SK-N-SH (cell line): ENCODE results near the genes STK32B and SORCS2.

GRCh38 chr4:4865992-4866606, 6.6 kb downstream of the MSX1 start:
- RRBS, result no CpG with 5 or more reads among the region's 35 CpGs
CAGE:
- cytosol, long polyA plus RNA, result no peak
- long polyA plus RNA, result no peak
- nucleus, long polyA plus RNA, result no peak

GRCh38 chr4:5051080-5051957, at the start of gene STK32B:
TSS of gene STK32B (plus strand) at chr4:5051480.
- RRBS, result no CpG with 5 or more reads among the region's 91 CpGs
CAGE:
- cytosol, long polyA plus RNA, result no peak
- long polyA plus RNA, result no peak
- nucleus, long polyA plus RNA, result no peak

- RRBS, result no CpG with 5 or more reads among the region's 11 CpGs
CAGE:
- cytosol, long polyA plus RNA, result no peak
- long polyA plus RNA, result no peak
- nucleus, long polyA plus RNA, result no peak
Observed at GRCh38 chr4:5485168-5485780, 223.1 kb downstream of the EVC2 start.

DNA sequence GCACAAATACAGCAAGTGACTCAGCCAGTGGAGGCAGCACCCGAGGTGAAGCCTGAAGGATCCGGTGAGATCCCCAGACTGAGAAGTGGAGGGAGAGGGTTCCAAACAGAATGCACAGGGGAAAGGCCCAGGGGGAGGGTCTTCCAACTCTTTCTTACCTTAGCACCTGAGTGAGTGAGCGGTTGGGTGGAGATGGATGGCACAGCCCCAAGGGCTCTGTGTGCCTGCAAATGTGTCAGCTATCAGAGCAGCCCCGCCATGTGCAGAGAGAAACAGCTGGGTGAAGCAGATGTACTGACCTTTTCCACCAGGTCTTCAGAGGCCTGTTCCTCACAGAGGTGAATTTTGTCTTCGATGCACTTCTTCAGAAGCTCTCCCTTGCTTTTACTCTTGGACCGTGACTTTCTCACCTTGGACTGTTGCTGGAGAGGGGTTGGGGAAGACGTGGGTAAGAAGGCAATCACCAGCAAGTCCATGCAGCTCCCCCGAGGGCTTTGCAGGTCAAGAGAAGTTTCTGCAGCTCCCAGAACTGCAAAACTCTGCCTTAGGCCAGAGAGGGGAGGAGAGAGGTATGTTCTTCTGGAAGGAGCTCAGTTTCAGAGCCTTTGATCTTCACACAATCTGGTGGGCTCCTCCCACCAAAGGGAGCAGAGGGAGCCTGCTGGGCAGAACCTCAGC, 93.1 kb downstream of the EVC2 start:
- RRBS, result no CpG with 5 or more reads among the region's 8 CpGs
CAGE:
- cytosol, long polyA plus RNA, result no peak
- long polyA plus RNA, result no peak
- nucleus, long polyA plus RNA, result no peak

- RRBS, result no CpG with 5 or more reads among the region's 22 CpGs
CAGE:
- cytosol, long polyA plus RNA, result no peak
- long polyA plus RNA, result no peak
- nucleus, long polyA plus RNA, result no peak
Observed at GRCh38 chr4:5796787-5797367, 85.9 kb downstream of the EVC start.

DNA sequence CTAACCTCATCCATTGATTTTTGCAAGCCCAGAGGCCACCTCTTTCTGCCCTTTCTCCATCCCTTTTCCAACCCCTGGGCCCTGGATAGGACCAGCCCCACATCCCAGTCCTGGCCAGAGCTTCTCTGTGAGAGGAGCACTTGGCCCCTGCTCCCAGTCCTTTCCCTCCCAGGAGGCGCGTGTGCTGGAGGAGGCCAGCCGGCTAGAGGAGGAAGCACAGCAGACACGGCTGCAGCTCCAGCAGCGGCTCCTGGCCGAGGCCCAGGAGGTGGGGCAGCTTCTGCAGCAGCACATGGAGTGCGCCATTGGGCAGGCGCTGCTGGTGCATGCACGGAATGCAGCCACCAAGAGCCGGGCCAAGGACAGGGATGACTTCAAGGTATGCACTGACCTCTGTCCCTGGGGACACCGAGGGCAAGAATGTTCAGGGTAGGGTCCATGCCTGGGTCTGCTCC, 87.4 kb downstream of the EVC start:
- RRBS, result no CpG with 5 or more reads among the region's 11 CpGs
CAGE:
- cytosol, long polyA plus RNA, result no peak
- long polyA plus RNA, result no peak
- nucleus, long polyA plus RNA, result no peak

- RRBS, result no CpG with 5 or more reads among the region's 22 CpGs
CAGE:
- cytosol, long polyA plus RNA, result no peak
- long polyA plus RNA, result no peak
- nucleus, long polyA plus RNA, result no peak
Observed at GRCh38 chr4:5839753-5840360, 53.0 kb downstream of the CRMP1 start.

- RRBS, result 2% methylated on average over 17 of the region's 54 CpGs
CAGE:
- cytosol, long polyA plus RNA, result no peak
- long polyA plus RNA, result no peak
- nucleus, long polyA plus RNA, result no peak
Observed at GRCh38 chr4:5887079-5888006, 5.5 kb downstream of the CRMP1 start.

DNA sequence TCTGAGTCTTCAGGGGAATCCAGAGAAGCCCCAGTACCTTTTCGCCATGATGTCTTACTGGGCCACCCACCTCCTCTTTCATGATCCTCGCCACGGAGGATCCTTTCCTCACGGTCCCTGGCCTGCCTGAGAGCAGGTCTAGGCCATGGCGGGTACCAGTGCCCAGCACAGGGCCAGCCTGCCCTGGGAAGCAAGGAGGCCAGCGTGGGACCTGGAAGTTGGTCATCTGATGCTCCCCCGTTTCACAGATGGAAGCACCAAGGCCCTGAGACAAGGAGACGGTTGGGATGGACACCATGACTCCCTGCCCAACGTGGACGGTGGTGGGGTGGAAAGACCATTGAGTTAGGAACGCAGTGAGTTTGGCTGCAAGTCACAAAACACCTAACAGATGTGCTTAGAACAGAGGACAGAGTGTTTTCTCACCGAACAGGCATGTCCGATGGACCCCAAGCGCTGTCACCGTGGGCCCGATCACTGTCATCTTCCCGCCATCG, 21.7 kb upstream of the MRFAP1 start:
- RRBS, result no CpG with 5 or more reads among the region's 18 CpGs
CAGE:
- cytosol, long polyA plus RNA, result no peak
- long polyA plus RNA, result no peak
- nucleus, long polyA plus RNA, result no peak

DNA sequence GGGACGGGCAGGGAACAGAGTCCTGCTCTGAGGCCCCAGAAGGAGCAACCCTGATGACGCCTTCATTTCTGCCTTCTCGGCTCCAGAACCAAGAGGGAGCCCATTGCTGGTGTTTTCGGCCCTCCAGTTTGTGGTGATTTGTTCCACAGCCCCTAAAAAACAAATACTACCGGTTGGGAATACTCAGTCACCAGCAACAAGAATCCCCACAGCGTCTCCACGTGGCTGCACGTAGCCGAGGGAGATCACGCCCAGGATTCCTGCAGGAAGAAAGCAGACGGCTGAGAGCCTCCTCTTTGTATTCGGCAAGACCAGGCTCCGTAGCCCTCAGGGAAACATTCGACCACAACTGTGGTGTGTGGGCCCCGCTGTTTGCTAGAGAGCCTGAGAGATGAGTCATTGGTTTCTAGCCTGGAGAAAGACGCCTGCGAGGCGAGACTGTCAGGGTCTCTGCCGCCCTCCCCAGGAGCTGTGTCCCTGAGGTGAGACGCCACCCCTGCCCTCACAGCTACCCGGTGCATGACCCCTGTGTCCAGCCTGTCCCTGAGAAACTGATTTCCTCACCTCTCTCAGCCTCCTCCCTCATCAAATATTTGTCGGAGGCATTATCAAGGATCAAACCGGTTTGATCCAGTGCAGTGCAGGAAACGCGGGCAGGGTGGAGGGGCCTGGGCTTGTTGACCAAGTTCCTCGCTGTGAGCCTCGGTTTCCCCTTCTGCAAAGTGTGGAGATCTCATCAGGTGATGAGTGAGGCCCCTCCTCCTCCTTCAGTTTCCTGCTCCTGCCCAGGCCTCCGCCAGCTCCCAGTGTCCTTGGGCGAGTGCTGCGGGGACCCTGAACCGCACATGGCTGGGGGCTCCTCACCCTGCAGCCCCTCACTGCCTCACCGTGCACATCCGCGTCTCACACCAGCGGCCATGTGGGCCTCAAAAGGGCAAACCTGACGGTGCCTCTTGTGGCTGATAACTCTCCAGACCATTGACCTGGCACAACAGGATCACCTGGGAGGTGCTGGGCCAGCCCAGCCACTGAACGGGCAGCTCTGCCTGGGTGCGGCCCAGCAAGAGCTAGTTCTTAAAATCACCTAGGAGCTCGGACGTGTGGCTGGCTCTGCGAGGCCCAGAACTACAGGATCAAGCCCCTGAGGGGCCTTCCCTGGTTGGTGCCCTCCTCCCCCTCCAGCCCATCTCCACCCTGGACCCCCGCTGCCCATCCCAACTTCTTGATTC, 4.5 kb upstream of the S100P start:
- RRBS, result 75% methylated on average over 3 of the region's 42 CpGs
CAGE:
- cytosol, long polyA plus RNA, result no peak
- long polyA plus RNA, result no peak
- nucleus, long polyA plus RNA, result no peak

- RRBS, result no CpG with 5 or more reads among the region's 20 CpGs
CAGE:
- cytosol, long polyA plus RNA, result no peak
- long polyA plus RNA, result no peak
- nucleus, long polyA plus RNA, result no peak
Observed at GRCh38 chr4:6749262-6749996, 33.1 kb upstream of the KIAA0232 start.

GRCh38 chr4:6768178-6768821, 14.2 kb upstream of the KIAA0232 start:
- RRBS, result 100% methylated on average over 1 of the region's 10 CpGs
CAGE:
- cytosol, long polyA plus RNA, result no peak
- long polyA plus RNA, result no peak
- nucleus, long polyA plus RNA, result no peak

- RRBS, result no CpG with 5 or more reads among the region's 4 CpGs
CAGE:
- cytosol, long polyA plus RNA, result no peak
- long polyA plus RNA, result no peak
- nucleus, long polyA plus RNA, result no peak
Observed at GRCh38 chr4:6848927-6849379, 60.7 kb upstream of the TBC1D14 start.

GRCh38 chr4:7053876-7054656, 10.9 kb downstream of the TADA2B start:
- RRBS, result no CpG with 5 or more reads among the region's 39 CpGs
CAGE:
- cytosol, long polyA plus RNA, result no peak
- long polyA plus RNA, result no peak
- nucleus, long polyA plus RNA, result no peak

DNA sequence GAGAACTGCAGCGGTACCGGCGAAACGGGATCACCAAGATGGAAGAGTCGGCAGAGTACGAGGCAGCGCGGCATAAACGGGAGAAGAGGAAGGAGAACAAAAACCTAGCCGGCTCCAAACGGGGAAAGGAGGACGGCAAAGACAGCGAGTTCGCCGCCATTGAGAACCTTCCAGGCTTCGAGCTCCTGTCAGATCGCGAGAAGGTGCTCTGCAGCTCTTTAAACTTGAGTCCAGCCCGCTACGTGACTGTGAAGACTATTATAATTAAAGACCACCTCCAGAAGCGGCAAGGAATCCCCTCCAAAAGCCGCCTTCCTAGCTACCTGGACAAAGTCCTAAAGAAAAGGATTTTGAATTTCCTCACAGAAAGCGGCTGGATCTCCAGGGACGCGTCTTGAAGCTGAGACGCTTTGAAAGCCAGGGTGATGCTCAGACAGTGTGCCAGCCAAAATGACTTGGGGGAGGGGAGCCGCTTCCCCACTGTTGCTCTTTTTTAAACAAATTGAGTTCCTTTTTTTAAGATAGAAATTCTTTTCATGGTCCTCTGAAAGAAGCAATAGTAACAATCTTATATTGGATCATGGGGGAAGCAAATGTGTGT, 11.6 kb downstream of the TADA2B start:
- RRBS, result 93% methylated on average over 4 of the region's 27 CpGs
CAGE:
- cytosol, long polyA plus RNA, result no peak
- long polyA plus RNA, result no peak
- nucleus, long polyA plus RNA, result no peak

DNA sequence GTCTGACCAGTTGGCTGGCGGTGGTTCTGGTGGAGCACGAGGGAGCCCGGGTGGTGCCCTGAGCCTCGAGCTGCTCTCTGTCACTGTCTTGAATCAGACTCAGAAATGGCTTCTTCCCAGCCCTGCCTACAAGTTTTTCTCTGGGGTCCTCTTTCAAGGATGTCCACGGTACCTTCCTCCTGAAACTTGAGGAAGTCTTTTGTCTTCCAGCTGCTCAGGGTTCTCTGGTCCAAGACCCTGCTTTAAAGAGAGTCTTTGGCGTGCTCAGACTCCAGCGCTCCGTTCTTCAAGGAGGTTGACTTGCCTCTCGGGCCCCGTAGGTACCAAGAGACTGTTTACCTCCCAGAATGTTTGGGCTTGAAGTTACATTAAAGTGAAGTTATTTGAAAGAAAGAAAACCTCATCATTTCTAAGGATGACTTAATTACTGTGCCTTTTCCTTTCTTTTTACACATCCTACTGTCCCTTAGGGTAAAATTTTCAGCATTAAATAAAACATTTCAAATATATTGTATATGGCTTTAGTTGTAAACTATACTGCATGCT, 11.7 kb downstream of the GRPEL1 start:
- RRBS, result no CpG with 5 or more reads among the region's 10 CpGs
CAGE:
- cytosol, long polyA plus RNA, result no peak
- long polyA plus RNA, result no peak
- nucleus, long polyA plus RNA, result no peak

- RRBS, result 3% methylated on average over 57 of the region's 76 CpGs
CAGE:
- cytosol, long polyA plus RNA, result no peak
- long polyA plus RNA, result no peak
- nucleus, long polyA plus RNA, result no peak
Observed at GRCh38 chr4:7192234-7192787, at the start of gene SORCS2. TSS of gene SORCS2 (plus strand) at chr4:7192538.

DNA sequence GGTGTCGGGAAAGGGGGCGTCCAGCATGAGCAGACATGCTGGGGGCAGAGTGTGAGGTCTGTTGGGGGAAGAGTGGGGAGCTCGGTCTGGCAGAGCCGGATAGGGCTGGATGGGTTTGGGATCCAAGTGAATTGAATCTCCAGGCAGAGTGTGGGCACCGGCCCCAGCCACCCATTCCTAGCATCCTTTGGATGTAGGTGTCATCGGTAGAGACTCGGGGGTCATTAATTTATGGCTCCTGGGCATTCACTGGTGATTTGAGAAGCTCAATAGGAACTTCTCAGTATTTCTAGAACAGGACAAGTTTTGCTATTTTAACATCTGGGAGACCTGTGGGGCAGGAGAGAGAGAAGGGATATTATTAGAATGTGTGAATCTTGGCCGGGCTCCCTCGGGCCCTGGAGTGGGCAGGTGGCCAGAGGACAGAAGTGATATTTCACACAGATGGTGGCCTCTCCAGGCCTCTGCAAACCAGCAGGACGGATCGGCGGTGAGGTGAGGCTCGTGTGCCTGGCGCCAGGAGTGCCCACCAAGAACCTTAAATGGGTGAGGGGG, 64.5 kb downstream of the SORCS2 start:
- RRBS, result no CpG with 5 or more reads among the region's 14 CpGs
CAGE:
- cytosol, long polyA plus RNA, result no peak
- long polyA plus RNA, result no peak
- nucleus, long polyA plus RNA, result no peak

- RRBS, result 77% methylated on average over 5 of the region's 10 CpGs
CAGE:
- cytosol, long polyA plus RNA, result no peak
- long polyA plus RNA, result no peak
- nucleus, long polyA plus RNA, result no peak
Observed at GRCh38 chr4:7276547-7276896, 84.2 kb downstream of the SORCS2 start.

DNA sequence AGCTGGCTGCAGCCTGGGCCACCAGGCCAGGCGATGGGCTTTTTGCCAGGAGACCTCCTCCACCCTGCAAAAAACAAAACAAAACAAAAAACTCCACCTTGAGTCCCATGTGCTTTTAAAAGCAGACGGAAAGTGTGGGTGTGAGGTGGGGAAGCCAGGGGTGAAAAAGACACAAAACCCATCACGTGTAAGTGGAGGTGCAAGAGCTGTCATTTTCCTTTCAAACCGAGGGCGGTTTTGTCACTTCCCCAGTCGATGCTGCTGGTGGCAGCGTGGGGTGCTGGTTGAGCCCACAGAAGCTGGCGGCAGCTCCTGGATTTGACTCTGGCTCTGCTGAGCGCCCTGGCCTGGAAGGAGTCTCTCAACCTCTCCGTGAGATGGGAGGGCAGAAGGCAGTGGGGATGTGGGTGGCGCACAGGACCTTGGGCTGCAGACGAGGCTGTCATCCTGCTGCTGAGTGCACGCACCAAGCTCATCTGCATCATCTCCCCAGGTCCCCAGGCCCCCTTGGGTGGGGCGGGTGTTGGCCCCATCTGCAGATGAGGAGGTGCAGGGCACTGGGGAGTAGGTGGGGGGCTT, 110.0 kb downstream of the PSAPL1 start:
- RRBS, result no CpG with 5 or more reads among the region's 14 CpGs
CAGE:
- cytosol, long polyA plus RNA, result no peak
- long polyA plus RNA, result no peak
- nucleus, long polyA plus RNA, result no peak